Monocyte (primary cell): ENCODE results near the gene S100G.

GRCh38 chrX:13652299-13652711, 636 bp upstream of the TCEANC start:
- PRO-cap, 2 experiments: no peak in any of the 2 experiments

DNA sequence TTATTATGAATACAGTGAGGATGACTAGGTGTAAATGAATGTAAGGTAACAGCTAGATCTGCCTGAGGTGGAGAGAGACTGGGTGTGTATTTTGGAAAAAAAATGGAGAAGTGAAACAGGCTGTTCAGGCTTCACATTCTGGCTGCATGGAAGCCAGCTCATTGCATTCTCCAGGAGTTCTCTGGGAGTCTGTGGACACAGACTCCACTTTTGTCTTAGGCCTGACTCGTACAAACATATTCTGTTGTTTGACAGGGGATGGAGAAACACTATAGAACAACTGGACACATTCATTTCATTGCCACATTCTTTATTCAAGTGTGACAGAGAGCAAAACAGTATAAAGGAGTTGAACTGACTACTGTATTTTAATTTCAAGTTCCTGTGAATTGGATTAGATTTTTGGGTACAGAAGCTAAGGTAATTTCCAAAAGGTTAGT, 4.8 kb downstream of the RAB9A start:
- PRO-cap, 2 experiments: no peak in any of the 2 experiments

DNA sequence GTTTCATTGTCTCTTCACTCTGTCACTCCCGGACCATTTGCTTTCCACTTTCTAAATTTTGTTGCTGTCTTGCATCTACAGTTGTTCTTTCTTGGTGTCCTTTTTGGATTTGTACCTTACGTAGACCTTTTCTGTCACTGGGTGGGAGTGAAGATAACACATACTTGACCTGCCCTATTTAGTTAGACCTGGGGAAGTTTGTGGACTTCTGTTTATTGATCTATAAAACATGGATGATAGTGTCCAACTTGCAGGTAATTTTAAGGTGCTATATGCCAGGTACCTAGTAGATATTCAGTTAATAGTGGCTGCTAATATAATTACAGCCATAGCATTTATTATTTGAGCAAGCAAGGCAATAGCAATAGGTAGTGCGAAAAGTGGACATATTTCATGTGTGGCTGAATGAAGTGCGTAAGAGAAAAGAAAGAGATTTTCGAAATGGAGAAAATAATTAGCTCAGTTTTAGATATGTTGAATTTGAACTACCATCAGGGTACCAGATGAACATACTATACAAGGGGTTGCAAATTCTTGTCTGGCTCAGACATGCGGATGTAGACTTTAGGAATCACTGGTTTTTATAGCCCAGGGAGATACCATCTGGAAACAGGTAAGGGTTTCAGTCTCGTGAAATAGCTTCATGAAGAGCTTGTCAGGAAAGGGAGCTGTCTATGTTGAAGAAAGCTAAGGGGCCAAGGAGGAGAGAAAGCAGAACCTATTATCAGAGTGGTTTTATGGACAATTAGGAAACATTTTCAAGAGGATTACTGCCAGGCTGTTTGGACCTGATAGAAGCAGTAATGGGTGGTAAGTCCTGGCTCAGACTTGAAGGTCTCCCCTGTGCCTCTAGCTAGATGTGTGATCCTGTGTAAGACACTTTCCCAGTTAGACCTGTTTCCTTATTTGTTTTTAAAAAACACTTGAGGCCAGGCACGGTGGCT, 6.5 kb downstream of the RAB9A start:
- PRO-cap, 2 experiments: no peak in any of the 2 experiments

GRCh38 chrX:13752812-13753563, 18.4 kb downstream of the OFD1 start:
- PRO-cap, 2 experiments: no peak in any of the 2 experiments

DNA sequence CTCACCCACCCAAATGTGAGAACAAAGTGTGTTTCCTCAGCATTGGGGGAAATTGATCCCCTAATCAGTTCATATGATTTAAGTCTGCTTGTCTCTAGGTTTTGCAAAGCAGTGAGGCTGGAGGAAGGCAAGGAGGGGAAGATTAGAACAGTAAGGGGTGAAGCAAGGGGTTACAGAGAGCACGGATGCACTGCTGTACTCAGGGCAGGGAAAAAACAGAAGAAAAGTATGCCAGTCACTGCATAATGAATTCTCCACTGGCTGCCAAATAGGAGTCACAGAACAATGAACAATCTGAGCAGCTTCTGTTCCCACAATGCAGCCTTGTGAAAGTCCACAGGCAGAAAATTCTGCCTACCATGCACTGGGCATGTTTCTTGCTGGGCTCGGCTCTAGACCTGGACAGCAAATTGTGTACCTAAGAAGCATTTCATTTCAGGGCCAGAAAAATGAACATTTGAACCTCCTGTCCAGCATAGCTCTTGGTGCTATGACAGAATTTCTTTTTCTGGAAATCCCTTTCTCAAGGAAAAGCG, 74.8 kb upstream of the GPM6B start:
- PRO-cap, 2 experiments: no peak in any of the 2 experiments

DNA sequence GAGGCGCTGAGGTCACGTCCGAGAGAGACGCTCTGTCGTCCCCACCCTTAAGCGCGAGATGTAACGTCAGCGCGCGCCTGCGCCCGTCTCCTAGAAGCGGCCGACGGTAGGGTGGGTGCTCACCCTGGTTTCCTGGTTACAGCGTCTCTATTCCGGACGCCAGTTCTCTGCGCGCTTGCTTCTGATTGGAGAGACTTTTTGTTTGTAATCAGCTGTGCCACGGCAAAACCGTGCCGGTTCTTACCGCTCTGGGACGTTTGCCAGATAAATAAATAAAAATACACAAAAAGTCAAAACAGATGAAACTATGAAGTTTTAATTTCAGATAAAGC, 274 bp upstream of the PIGA start:
- PRO-cap, 2 experiments: peak in 2 of 2 experiments; most common plus-strand start position 93 of the sequence (in 1)

GRCh38 chrX:15749734-15750326, 11.8 kb downstream of the CA5B start:
- PRO-cap, 2 experiments: no peak in any of the 2 experiments

- PRO-cap, 2 experiments: no peak in any of the 2 experiments
Measured at GRCh38 chrX:15827630-15828364, 26.8 kb downstream of the AP1S2 start.

GRCh38 chrX:15853478-15854080, 1.0 kb downstream of the AP1S2 start:
- PRO-cap, 2 experiments: peak in 1 of 2 experiments; most common plus-strand start chrX:15853855 (in 1)

GRCh38 chrX:15891395-15891914, 36.8 kb upstream of the AP1S2 start:
- PRO-cap, 2 experiments: no peak in any of the 2 experiments

GRCh38 chrX:15956669-15957147, 102.1 kb upstream of the AP1S2 start:
- PRO-cap, 2 experiments: no peak in any of the 2 experiments

GRCh38 chrX:16649918-16650439, at the start of gene S100G:
Gene S100G (plus strand): TSS chrX:16650158.
- PRO-cap, 2 experiments: no peak in any of the 2 experiments

GRCh38 chrX:17655179-17655687, 82.1 kb upstream of the SCML1 start:
- PRO-cap, 2 experiments: no peak in any of the 2 experiments

GRCh38 chrX:17754234-17754715, 17.0 kb downstream of the SCML1 start:
- PRO-cap, 2 experiments: no peak in any of the 2 experiments

DNA sequence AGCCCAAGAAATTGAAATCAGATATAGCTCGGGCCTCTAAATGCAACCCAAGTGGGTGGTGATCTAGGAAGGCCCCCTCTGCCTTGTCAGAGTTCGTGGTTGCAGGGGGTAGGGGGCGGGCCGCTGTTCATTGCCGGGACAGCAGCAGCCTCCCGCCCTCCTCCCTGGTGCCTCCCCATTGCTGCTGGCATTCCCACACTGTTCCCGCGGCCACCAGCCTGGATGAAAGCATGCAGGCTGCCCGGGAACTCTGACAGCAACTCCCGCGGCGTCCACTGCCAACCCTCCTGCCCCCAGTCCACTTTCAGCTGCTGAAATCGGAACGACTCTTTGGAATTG, 122.0 kb downstream of the BEND2 start:
- PRO-cap, 2 experiments: no peak in any of the 2 experiments

DNA sequence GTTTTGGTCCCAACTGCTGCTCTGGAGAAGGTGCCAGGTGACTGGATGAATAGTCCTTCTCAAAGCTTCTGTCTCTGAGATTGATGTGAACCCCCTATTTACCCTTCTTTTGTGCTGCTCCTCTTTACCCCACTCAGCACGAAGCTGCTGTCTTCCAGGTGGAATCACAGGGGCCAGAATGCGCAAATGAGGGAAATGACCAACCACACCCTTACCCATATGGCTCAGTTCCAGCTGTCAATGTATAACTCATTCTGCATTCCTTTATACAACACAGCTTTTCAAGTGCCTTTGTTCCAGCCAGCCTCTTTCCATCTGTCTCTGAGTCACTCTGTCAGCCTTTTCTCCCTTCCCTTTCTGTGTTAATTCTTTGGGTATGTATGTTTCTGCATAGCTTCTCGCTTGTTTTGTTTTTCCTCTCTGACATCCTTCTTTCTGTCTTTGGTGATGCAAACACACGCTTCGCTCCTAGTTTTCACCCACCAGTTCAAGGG, 54.6 kb downstream of the RS1 start:
- PRO-cap, 2 experiments: no peak in any of the 2 experiments

DNA sequence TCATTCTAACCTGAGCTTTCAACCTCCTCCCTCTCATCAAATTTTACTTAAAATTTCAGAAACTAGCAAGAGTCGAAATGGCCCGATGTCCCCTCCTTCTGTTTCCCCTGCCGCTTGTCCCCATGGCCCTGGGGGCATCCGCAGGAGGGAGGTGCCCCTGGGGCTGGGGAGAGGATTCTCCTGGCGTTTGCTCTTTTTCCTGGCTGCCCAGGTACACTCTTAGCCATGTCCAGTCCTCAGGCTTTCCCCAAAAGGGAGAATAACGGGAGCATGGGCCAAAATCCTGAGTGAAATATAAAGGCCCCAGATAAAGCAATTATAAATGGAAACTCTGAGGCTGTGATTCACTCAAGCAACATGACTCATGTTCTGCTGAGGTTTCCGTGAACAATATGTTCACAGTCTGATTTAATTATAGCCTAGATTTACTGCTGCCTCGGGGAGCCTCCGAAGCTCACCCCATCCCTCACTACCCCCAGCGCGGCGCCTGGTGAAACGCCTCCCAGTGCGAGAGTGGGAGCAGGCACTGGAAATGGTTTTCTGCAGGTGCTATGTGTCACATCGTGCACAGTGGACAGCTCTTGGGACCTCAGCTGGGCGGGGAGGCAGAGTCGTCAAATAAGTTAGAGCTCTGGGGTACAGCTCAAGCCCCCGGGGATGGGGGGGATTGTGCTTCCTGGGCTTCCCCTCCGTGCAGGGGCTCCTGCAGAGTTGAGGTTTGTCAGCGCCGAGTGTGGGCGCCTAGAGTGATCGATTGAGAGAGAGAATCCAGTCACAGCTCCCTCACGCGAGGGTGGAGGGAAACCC, 110.8 kb downstream of the PHKA2 start:
- PRO-cap, 2 experiments: no peak in any of the 2 experiments

DNA sequence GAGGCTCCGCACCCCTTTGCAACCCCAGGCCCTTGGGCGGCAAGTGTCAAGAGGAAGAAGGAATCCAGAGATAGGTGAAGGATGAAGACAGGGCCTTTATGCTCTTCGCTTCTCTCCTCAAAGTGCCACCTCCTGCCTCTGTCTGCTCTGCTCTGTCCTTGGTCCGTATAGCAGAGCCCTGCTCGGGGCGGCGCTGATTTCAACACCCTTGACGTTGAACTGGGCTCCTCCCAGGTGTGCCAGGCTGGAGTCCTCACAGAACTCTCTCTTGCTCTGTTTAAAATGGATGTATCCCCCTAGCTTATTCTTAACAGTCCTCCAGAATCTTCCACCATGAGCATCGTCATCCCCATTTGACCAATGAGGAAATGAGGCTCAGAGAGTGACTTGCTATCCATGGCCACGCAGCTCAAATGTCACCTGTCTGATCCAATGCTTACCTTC, 99.8 kb downstream of the PHKA2 start:
- PRO-cap, 2 experiments: no peak in any of the 2 experiments

DNA sequence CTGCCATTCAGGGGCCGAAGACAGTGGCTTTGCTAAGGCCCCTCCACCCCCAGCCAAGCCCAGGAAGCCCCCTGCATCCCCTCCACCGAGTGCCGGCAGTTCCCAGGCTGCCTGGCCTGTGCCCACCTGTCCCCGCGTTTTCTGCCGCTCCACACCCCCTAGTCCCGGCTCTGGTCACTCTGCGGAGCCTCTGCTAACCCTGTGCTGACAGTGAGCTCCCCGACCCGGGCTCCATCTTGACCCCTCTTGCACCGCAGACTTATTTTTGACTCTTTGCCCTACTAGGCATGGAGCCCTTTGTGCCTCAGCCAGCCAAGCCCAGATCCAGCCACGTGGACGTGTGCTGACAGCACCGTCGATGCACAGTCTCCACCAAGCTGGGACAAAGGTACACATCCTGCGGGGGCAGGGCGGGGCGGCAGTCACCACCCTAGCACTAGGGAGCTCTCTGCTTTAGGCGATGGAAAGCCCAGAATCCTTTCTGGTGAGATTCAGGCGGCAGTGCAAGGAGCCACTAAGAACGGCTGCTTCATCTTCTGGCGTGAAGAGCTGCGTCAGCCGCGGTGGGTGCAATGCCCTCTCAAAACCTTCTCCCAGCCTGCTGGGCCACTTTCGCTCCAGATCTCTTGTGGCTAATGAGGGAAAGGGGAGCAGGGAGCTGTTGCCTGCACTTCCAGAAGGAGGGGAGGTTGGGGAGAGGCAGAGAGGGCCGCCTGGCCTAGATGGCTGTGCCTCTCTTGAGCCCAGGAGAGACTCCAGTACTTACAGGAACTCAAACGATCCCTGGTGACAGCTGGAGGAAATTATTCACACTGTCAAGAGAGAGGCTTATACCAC, 96.5 kb downstream of the PHKA2 start:
- PRO-cap, 2 experiments: no peak in any of the 2 experiments

DNA sequence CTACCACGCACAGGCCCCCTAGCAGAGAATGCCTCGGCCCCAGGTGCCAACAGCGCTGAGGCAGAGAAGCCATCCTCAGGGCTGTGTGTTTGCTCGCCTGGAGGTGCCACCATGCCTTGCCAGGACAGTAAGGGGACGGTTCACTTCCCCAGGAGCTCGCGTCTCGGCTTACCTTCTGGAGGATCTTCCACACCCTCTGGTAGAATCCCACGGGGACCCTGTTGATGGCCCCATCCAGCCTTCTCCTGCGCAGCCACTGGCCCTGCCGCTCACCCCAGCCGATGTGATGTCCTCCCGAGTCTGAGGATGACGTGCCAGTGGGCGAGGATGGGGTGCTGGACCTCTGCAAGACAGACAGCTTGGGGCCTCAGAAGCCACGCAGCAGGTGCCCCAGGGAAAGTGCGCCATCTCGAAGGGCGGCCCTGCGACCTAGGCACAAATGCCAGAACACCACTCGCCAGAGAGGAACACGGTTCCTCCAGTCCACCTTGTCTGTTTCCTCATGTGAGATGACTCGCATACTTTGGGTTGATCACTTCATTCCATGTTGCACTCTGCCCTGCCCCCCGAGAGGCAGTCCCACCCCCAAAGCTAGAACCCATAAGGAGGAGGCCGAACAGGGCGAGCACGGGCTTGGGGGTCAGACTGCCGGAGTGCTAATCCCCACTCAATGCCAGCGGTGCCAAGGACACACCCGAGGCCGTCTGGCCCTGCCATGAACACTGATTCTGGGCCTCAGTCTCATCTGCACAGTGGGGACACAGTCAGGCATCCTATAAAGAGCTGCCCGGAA, 86.7 kb downstream of the PHKA2 start:
- PRO-cap, 2 experiments: no peak in any of the 2 experiments